OCI-LY7 (cell line): Measurements from ENCODE around the gene SPIRE1.

- PRO-cap = no peak
- RAMPAGE, long total RNA = no peak
Observed at GRCh38 chr18:11813613-11813894, 37.7 kb upstream of the CHMP1B start.

DNA sequence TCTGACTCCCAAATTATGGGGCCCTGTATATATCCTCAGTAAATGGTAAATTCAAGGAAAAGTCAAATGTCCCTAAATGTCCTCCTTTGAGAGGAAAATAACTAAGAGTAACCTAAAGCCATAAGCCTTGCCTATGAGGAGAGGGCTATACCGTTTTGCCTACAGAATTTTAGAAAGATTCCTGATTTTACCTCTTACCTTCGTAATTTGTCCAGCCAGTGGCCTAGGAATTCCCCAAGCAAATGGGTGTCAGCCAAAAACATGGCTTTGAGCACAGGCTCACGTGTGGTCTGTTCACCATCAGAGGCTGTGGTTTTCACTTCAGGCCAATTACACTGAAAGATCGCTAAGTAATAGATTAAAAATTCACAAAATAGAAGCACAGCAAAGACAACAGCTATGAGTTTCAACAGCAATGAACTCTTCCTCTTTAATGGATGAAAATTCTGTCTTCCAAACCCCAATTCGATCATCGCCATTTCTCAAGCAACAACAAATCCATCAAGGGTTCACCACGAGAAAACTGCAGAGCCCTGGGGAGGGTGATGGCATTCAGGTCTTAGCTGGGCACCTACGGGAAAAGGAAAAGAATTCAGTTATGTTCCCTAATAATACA lies 11.2 kb downstream of the MPPE1 start:
- PRO-cap = no peak
- RAMPAGE, long total RNA = no peak

- PRO-cap = no peak
- RAMPAGE, long total RNA = no peak
Observed at GRCh38 chr18:11963852-11964477, 17.3 kb upstream of the IMPA2 start.

DNA sequence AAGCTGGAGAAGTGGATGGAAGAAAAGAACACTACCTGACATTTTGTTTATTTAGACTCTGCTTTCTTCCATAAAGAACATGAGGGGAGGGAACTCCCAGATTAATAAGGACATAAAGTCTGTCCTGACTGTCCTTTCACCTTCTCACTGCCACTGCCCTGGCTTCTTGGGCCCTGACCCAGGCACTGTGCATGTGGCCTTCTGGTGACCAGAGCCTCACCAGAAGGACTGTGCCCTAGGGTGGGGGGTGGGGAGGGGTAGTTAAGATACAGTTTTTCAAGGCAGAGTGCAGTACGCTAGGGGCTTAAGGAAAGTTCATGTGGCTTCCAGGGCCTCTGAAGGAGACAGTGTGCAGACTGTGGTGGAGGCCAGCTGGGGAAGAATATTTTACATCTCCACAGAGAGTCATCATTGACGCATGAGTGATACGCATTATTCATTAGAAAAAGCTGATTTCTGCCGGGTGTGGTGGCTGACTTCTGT lies 4.6 kb upstream of the IMPA2 start:
- PRO-cap = no peak
- RAMPAGE, long total RNA = no peak

- PRO-cap = no peak
- RAMPAGE, long total RNA = no peak
Observed at GRCh38 chr18:11984163-11984641, 2.9 kb downstream of the IMPA2 start.

- PRO-cap = no peak
- RAMPAGE, long total RNA = no peak
Observed at GRCh38 chr18:12009403-12010435, 28.4 kb downstream of the IMPA2 start.

DNA sequence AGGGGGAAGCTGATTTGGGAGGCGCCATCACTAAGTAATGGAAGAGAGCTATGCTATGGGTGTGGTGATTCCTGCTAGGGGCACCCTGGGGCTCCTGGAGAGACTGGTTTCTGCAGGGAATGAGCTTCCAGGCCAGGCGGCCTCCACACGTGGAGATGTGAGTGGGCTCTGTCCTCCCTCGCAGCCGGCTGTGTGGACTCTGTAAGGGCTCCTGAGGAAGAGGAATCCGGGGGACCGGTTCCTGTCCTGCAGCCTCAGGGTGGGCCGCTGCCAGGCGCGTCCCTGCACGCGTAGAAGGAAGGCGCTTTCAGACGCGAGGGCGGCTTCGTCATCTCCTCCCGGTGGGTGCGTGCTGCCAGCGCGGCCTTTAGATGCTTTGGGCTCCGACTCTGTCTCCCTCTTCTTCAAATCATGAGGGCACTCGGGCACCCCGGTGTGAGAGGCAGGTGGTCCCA lies 55.5 kb upstream of the ANKRD62 start:
- PRO-cap = no peak
- RAMPAGE, long total RNA = no peak

- PRO-cap = no peak
- RAMPAGE, long total RNA = no peak
Observed at GRCh38 chr18:12324992-12325515, 17.0 kb downstream of the TUBB6 start.

DNA sequence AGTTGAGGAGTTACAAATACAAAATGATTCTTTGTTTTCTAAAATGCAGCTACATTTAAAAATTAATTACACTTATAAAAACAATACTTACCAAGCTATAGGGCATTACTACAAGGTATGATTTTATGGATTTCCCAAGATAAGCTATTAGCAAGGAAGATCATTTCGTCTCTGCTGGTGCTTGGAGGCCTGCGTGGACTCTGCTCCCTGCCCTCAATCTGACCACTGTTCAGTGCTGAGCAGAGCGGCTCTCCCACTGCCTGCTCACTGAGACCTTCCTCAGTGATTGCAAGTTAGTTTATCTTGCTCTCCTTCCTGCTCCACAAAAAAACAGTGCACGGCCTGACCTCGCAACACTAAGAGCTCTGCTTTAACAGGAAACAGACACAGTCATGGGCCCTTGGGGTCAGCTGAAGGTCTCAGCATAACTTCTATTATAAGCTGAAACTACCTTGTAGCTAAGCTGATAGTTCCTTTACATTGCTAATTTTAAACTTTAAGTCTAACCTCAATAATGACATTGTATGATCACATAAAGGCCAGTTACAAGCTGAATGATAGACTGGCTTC lies 53.1 kb downstream of the PRELID3A start:
- PRO-cap = no peak
- RAMPAGE, long total RNA = no peak

GRCh38 chr18:12479563-12480181 lies 71.9 kb downstream of the PRELID3A start:
- PRO-cap = no peak
- RAMPAGE, long total RNA = no peak

DNA sequence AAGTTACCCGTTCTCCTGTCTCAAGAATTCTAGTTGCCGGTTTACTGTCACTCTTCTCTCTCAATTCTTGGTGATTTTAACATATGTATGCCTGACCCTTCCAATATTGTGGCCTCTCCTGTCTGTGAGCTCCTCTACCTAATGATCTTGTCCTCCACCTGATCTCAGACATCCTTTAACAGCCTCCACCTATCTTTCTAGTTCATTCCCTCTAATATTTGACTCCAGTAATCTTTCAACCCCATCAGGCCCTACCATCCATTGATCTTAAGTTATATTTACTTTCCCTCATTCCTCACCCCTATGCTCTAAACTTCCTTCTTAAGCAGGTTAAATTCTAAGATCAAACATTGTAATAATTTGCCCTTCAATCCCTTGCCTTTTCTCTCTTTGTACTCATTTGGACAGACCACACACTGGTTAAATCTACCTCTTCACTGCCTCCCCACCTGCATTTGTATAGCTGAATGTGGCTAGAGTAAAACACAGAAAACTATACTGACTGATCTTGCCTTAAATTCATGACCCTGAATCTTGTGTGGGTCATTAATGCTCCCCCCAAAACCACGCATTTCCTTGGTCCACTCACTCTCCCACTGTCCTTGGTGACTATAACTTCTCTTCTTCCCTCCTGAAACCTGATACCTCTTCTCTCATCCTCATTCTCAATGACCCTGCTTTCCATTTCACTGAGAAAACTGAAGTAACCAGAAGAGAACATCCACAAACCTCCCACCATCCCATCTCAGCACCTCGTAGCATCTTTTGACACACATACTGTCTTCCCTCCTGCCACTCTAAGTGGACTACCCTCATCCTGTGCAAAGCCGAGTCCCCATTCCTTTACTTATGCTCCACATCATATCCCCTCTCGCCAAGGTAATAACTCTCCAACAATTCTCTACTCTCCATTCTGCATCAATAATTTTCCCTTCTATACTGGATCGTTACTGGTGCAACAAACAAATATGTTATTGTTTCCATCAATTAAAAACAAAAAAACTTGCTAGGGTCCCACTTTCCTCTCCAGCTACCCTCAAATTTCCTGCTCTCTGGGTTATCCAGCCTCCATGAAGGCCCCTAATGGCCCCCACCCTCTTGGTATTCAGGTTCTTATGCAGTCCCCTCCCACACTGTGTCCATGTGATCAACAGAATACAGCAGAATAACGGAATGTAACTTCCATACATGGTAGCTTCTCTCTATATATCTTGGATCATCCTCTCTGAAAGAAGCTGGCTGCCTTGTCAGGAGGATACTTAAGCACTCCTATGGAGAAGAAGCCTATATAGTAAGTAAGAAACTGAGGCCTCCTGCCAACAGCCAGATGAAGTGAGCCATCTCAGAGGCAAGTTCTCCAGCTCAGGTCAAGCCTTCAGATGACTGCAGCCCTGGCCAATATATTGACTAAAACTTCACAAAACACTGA lies 47.2 kb downstream of the SPIRE1 start:
- PRO-cap = no peak
- RAMPAGE, long total RNA = no peak

- PRO-cap = no peak
- RAMPAGE, long total RNA = no peak
Observed at GRCh38 chr18:12657364-12658350, at the start of gene SPIRE1. TSS of gene SPIRE1 (minus strand) at chr18:12658107.

- PRO-cap = no peak
- RAMPAGE, long total RNA = no peak
Observed at GRCh38 chr18:13421162-13421747, 202.7 kb downstream of the LDLRAD4 start.

DNA sequence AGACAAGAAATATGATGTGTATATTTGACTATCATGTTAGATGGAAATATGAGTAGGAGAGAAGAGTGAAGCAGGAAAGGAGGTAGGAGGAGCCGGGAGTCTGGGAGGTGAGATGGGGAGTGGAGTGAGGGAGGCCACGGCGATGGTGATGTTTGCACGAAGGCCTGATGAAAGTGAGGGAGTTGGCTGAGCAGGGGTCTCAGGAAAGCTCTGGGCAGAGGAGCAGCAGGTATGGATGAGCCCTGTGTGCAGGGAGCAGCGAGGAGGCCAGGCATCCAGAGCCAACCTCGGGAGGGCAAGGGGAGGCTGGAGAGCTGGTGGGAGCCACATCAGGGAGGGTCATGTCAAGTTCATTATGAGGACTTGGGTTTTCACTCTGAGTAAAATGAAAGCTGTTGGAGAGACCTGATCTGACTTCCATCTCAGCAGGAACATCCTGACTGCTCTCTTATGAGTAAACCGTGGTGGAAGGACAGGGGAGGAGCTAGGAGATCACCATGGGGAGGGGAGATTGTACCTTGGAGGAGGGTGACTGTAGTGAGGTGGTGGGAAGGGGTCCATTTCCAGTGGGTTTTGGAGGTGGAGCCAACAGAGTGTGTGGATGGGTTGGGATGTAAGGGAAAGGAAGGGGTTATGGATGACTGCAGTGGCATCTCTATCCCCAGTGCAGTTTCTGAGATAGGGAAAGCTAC lies 209.7 kb downstream of the LDLRAD4 start:
- PRO-cap = no peak
- RAMPAGE, long total RNA = no peak

DNA sequence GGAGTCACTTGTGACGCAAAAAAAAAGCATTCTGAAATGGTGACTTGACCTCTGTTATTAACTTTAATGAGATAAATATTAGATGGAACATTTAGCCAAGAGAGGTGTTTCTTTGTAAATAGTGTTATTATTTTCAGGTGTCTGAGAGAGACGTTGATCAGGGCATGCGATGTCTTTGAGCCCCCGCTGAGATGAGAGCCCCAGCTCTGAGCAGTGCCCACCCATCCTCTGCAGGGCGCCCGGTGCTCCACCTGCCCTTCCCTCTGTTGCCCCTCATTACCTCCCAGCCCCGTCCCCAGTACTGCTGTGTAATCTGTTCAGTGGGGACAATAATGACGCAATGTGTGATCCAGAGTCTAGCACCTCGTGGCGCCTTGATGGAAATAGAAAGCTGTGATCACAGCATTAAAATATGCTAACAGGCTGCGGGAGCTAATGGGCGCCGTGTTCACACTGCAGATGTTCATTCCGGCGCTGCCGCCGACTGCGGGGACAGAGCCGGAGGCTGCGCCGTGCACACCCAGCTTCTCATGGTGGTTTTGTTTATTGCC lies 235.0 kb downstream of the LDLRAD4 start:
- PRO-cap = no peak
- RAMPAGE, long total RNA = no peak

- PRO-cap = no peak
- RAMPAGE, long total RNA = no peak
Observed at GRCh38 chr18:13454450-13454969, 235.9 kb downstream of the LDLRAD4 start.

GRCh38 chr18:13471903-13472633 lies 253.5 kb downstream of the LDLRAD4 start:
- PRO-cap = no peak
- RAMPAGE, long total RNA = no peak

GRCh38 chr18:13499758-13500000 lies 226.7 kb downstream of the FAM210A start:
- PRO-cap = no peak
- RAMPAGE, long total RNA = no peak

- PRO-cap = no peak
- RAMPAGE, long total RNA = no peak
Observed at GRCh38 chr18:13544040-13544813, 182.1 kb downstream of the FAM210A start.

DNA sequence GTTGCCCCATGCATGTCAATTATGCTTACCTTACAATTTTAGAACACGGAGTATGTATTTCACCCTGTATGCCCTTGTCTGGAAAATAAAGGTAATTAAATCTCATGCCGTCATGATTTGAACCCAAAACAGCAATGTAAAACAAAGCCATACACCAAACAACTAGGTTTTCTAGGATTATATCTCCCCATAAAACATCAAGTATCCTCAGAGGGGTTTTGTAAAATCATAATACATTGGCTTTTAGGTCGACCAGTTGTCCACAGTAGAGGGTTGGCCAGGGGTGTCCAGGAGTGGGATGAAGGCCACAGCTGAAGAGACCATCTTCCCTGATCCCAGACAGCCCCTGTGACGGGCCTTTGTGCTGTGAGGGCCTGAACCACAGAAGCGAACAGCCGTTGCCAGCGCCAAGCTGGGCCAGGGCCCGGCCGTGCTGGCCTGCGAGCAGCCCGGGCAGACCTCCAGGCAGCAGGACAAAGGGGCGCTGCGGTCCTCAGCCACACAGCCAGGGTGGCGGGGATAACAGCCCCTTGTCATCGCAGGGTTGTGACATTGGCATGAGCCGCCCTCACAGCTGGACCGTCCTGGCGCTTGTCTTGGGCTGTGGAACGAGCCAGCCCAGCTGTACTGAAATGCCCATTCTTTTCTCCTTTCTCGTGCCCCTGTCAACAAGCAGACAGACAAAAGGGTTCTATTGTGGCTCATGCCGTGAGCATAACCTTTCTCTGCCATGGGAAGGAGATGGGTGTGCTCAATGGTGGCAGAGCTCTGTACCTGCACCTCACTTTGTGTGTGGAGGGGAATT lies 161.2 kb downstream of the FAM210A start:
- PRO-cap = no peak
- RAMPAGE, long total RNA = no peak